ENCODE measurements around a stretch of chr5.

- RAMPAGE, long total RNA, result no peak
- RRBS, result no CpG with 5 or more reads among the region's 11 CpGs
Measured at GRCh38 chr5:178231821-178232087, 848 bp downstream of the PHYKPL start.

GRCh38 chr5:178249143-178249674, 16.6 kb upstream of the PHYKPL start:
- RAMPAGE, long total RNA, result no peak
- RRBS, result 93% methylated on average over 3 of the region's 10 CpGs

GRCh38 chr5:178527185-178527866, 62.9 kb downstream of the COL23A1 start:
- RAMPAGE, long total RNA, result no peak
- RRBS, result no CpG with 5 or more reads among the region's 18 CpGs

DNA sequence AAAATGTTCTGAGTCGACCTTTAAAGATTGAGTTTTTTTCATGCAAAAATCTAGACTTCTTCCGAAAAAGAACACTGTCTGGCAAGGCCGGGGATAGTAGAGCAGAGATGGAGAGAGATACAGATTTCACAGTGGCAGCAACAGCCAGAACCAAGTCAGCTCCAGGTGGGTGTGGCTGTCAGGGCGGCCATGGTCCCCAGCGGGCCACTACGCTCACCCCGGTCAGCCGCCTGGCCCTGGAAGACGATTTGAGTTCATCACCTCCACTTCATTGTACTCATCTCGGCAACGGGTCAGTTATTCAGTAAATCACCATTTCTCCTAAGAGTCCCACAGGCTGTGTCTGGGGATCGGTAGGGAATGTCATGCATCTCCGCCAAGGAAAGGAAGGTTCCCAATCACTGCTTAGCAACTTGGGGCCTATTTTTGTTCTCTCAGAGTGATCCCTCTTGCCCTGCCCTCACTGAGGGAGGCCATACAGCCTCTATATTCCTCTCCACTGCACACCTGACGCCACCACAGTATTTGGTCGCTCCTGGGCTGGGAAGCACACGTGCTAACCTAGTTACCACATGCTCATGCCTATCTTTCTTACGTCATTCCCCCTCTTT, 53.1 kb downstream of the ZNF354C start:
- RAMPAGE, long total RNA, result no peak
- RRBS, result no CpG with 5 or more reads among the region's 17 CpGs

- RAMPAGE, long total RNA, result no peak
- RRBS, result no CpG with 5 or more reads among the region's 18 CpGs
Measured at GRCh38 chr5:179190855-179191279, 130.7 kb downstream of the ZNF354C start.

DNA sequence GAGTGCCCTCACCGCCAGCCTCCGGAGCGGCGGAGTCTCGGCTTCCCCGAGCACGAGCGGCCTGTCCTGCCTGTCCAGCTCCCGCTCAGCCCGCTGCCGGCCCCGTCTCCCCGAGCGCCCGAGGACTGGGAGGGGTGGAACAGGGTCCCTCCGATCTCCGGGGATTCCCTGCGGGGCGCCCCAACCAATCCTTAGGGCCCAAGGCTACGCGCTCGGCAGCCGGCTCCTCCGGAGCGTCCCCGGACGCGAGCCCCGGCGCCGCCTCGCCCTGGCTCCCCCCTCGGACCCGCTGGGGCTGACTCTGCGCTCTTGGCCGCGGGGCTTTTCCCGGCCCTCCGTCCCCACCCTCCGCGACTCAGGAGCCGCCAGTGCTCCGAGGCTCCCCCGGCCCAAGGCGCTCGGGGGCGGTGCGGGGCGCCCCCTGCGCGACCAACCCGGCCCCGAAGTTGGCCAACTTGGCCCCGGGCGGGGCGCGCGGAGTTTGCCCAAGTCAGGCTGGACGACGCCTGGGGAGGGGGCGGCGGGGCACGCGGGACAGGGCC, 586 bp downstream of the ADAMTS2 start:
- RAMPAGE, long total RNA, result no peak
- RRBS, result 2% methylated on average over 51 of the region's 64 CpGs

GRCh38 chr5:179459756-179460204, 90.6 kb upstream of the RUFY1 start:
- RAMPAGE, long total RNA, result no peak
- RRBS, result no CpG with 5 or more reads among the region's 11 CpGs

GRCh38 chr5:179530331-179531136, 19.8 kb upstream of the RUFY1 start:
- RAMPAGE, long total RNA, result no peak
- RRBS, result 13% methylated on average over 24 of the region's 54 CpGs

- RAMPAGE, long total RNA, result no peak
- RRBS, result no CpG with 5 or more reads among the region's 10 CpGs
Measured at GRCh38 chr5:179614742-179615277, 8.7 kb downstream of the HNRNPH1 start.

DNA sequence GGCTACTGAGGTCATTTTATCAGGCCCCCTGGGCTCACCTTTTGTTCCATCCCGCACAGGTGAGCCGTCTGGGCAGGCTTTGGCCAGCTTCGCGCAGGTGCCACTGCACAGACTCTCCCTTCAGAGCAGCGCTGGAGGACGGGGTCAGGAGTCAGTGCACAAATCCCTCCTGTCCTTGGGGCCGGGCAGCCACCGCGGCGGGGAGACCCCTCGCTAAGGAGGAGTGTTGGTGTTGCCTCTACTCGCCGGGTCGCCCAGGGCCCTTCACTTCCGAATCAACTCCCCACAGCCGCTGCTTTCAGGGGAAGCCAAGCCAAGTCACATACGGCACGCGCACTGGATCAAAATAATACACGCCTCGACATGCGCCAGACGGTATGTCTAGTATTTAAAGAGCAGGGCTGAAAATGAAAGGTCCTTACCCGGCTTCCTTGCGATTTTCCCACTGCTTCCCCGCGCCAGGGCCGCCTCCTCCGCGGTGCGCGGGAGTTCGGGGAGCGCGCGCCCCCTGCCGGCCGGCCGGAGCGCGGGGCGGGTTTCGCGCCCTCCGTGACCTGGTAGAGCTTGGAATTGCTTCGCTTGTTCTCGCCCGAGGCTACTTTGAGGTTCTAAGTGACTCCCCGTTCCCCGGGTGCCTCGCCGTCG, 10.7 kb upstream of the HNRNPH1 start:
- RAMPAGE, long total RNA, result no peak
- RRBS, result no CpG with 5 or more reads among the region's 53 CpGs

- RAMPAGE, long total RNA, result no peak
- RRBS, result no CpG with 5 or more reads among the region's 45 CpGs
Measured at GRCh38 chr5:179657897-179658418, 22.9 kb downstream of the CBY3 start.

DNA sequence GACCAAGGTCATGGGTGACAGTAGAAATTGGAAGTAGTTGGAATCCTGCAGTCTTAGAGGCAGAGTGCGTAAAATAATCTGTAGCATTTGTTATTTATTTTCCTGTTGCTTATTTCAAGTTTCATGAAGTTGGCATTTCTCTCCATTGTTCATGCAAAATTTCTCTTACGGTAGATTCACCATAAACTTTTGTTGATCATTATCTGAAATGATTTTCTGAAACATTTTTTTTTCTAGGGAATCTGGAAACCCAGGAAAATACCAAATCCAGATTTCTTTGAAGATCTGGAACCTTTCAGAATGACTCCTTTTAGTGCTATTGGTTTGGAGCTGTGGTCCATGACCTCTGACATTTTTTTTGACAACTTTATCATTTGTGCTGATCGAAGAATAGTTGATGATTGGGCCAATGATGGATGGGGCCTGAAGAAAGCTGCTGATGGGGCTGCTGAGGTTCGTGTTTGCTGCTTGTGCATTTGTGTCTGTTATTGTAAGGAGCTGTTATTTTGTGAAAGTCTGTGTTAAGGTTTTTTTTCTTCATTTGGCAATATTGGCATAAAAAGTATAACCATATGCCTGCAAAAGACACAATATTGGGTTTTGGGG, 10.0 kb upstream of the MAML1 start:
- RAMPAGE, long total RNA, result no peak
- RRBS, result no CpG with 5 or more reads among the region's 4 CpGs

GRCh38 chr5:179729022-179729760, 3.4 kb upstream of the MAML1 start:
- RAMPAGE, long total RNA, result no peak
- RRBS, result no CpG with 5 or more reads among the region's 6 CpGs

- RAMPAGE, long total RNA, result no peak
- RRBS, result no CpG with 5 or more reads among the region's 20 CpGs
Measured at GRCh38 chr5:179863780-179864638, 5.4 kb upstream of the MRNIP start.

DNA sequence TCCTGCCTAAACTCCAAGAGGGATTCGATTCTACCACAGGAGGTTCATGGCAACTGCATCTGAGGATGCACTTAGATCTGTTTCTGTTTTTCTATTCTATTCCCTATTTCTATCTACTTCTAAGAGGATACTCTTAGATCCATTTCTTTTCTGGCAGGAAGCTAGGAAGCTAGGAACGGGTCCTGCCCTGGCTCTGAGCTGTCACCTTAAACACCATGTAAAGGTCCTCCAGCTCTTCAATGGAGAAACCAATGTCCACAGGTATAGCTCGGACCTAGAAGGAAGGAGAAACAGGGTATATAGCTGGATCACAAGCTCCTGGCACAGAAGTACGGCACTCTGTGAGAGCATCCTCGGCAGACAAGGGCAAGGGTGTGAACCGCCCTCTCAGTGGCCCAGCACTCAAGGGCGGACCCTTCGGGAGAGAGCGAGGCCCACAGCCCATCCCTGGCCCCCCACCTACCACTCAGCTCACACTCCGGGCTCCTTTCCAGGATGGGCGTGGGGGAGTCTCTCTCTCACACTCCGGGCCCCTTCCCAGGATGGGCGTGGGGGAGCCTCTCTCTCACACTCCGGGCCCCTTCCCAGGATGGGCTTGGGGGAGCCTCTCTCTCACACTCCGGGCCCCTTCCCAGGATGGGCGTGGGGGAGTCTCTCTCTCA, 12.8 kb upstream of the MRNIP start:
- RAMPAGE, long total RNA, result no peak
- RRBS, result no CpG with 5 or more reads among the region's 16 CpGs

DNA sequence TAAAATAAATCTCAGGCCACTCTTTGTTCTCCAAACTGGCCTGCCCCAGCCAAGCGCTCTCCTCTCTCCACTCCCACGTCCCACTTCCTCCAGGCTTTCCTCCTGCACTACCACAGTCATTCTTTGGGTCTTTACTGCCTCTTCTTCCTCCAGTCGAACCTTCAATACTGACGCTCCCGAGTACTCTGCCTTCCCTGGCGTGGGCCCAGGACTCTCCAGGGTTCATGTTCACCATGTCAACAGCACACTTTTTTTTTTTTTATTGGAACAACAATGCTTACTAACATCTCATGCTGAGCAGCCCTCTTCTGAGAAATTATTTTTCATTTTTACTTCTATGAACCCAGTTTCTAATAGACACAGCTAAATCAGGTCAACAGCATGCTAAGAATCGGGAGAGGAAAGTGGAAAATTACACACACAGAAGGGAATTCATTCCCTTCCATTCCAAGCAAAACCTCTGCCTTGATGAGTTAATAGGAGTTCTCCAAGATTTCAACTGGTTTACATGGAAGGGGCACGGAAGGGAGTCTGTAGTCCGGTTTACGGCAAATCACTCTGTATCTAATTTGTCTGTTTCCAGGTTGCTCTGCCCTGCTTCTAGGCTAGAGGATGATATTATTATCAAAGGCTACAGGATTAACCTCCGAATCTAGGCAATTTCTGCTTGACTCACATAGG, 23.7 kb downstream of the RNF130 start:
- RAMPAGE, long total RNA, result no peak
- RRBS, result no CpG with 5 or more reads among the region's 11 CpGs

- RAMPAGE, long total RNA, result no peak
- RRBS, result no CpG with 5 or more reads among the region's 9 CpGs
Measured at GRCh38 chr5:180280274-180280831, 11.5 kb downstream of the MAPK9 start.

- RAMPAGE, long total RNA, result no peak
- RRBS, result no CpG with 5 or more reads among the region's 13 CpGs
Measured at GRCh38 chr5:180467796-180468338, 26.3 kb upstream of the CNOT6 start.

DNA sequence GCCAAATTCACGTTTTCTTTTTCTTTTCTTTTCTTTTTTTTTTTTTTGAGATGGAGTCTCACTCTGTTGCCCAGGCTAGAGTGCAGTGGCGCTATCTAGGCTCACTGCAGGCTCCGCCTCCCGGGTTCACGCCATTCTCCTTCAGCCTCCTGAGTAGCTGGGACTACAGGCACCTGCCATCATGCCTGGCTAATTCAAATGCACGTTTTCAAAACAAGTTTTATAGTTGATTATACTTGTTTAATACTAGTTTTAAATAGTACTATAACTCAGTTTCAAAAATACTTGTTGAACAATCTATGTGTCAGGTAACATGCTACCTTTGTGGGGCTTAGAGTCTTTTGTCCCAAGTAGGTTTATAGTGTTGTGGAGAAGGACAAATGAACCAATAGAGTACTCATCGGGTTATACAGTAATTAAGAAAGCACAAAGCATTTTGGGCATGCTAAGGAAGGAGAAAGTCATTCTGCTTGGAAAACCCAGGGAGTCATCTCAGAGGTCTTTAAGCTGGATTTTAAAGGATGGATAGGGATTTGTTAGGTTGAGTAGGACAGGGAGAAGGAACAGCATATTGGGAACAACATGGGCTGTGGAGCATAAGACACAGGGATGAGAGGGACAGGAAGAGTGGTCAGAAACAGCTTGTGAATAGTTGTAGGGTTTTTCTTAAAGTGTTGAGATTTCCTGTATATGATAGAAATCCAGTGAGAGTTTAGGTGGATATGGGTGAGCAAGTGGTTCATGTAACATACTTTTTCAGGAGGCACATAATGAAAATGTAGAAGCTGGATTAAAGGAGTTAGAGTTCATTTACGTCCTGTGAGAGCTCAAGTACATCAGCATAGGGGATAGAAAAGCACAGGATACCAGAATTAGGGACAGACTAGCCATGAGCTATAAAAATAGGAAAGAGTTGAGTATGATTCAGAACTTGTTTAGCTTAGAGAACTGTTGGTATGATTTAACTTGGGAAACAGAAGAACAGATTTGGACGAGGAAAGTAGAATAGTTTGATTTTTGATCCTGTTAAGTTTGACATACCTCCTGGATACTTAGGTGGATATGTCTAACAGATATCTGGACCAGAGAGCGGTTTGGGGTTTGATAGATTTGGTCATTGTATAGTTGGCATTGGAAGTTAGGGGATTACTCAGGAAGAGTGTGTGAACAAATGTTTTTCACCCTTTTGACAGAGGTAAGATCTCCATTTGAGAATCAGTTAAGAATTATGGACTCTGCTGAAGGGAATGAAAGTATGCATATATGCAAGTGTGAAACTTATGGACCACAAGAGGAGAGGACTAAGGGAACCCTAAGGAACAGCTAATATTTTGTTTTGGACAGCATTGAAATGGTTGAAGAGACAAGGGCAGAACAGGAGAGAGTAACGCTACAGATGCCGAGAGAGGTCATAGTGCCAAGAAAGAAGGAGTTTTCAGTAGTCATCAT, 6.8 kb downstream of the CNOT6 start:
- RAMPAGE, long total RNA, result no peak
- RRBS, result no CpG with 5 or more reads among the region's 12 CpGs

DNA sequence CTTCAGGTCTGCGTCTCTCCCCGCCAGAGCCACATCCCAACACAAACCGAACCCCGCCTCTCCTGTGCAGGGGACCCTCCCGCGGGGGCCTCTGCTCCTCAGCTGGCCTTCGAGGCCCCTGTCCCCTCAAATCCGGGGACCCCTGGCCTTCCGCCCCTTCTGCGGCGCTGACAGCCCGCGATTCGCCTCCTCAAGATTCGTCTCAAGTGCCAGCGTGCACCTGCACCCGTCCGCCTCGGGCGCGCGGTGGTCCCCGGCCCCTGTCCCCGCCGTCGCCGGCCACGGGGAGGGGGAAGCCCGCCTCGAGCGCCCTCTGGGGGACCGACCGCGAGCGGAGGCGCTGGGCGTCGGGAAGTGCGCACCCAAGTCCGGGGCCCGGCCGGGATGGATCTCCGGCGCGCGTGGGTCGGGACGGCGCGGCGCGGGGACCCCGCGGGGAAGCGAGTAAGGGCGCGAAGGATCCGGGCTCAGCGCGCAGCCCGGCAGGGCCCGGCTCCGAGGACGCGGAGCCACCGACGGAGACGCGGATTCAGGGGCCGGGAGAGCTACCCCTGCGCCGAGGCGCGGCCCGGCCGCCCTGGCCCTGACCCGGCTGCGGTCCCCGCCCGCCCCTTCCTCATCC, 592 bp downstream of the FLT4 start:
- RAMPAGE, long total RNA, result no peak
- RRBS, result 2% methylated on average over 35 of the region's 80 CpGs